ENCODE data around the gene EN2.

- PRO-cap, 3 experiments: no peak in any of the 3 experiments
- RRBS: no CpG with 5 or more reads among the region's 17 CpGs
These were observed 298 bp downstream of the HTR5A start for GRCh38 chr7:155070448-155070795.

DNA sequence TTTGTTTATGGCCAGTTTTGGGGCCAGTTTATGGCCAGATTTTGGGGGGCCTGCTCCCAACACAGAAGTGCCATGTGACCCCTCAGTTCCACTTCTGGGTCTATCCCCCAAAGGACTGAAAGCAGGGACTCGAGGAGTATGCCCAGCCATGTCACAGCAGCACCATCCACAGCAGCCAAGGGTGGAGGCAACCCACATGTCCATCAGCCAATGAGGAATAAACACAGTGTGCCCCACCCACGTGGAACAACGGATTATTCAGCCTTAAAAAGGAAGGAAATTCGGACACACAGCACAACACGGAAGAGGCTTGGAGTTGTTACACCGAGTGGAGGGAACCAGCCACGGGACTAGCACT, 53.6 kb upstream of the INSIG1 start:
- PRO-cap, 3 experiments: no peak in any of the 3 experiments
- RRBS: no CpG with 5 or more reads among the region's 7 CpGs

DNA sequence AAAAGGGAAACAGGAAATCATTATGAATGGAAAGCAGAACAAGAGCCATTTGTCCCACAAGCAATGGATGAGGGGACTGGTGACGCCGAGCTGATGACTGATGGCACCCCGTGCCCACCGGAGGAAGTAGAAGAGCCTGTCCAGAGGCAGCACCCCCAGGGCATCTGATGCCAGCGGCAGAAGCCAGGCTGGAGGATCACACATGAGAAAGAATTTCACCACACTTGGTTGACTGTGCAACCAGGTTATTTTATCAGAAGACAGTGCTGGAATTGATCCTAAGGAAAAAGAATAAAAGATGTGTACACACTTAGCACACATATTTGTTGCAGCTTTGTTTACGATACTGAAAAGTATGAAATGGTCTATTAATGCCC, 14.9 kb upstream of the INSIG1 start:
- PRO-cap, 3 experiments: no peak in any of the 3 experiments
- RRBS: no CpG with 5 or more reads among the region's 6 CpGs

DNA sequence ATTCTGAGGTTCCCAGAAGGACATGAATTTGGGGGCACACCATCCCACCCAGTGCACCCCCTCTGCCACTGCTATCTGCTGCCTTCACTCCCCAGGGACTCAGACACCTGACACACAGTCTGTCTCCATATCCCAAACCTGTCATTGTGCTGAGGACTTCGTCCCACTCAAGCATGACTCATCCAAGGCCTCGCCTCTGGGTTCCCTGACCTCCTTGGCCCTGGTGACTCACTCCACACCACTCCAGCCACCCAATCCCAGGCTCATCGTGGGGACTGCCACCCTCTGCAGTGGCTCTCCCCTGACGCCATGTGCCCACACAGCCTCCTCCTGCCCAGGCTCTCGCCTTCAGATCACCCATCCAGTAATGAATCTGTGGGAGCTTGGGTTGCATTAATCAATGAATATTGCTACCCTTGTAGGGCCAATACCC, 6.6 kb upstream of the INSIG1 start:
- PRO-cap, 3 experiments: no peak in any of the 3 experiments
- RRBS: no CpG with 5 or more reads among the region's 5 CpGs

GRCh38 chr7:155302482-155303039, 4.9 kb downstream of the INSIG1 start:
- PRO-cap, 3 experiments: no peak in any of the 3 experiments
- RRBS: no CpG with 5 or more reads among the region's 10 CpGs

GRCh38 chr7:155457237-155458379, at the start of gene EN2:
Gene EN2, plus strand, starts transcription at chr7:155458129.
- PRO-cap, 3 experiments: no peak in any of the 3 experiments
- RRBS: 3% methylated on average over 67 of the region's 171 CpGs

DNA sequence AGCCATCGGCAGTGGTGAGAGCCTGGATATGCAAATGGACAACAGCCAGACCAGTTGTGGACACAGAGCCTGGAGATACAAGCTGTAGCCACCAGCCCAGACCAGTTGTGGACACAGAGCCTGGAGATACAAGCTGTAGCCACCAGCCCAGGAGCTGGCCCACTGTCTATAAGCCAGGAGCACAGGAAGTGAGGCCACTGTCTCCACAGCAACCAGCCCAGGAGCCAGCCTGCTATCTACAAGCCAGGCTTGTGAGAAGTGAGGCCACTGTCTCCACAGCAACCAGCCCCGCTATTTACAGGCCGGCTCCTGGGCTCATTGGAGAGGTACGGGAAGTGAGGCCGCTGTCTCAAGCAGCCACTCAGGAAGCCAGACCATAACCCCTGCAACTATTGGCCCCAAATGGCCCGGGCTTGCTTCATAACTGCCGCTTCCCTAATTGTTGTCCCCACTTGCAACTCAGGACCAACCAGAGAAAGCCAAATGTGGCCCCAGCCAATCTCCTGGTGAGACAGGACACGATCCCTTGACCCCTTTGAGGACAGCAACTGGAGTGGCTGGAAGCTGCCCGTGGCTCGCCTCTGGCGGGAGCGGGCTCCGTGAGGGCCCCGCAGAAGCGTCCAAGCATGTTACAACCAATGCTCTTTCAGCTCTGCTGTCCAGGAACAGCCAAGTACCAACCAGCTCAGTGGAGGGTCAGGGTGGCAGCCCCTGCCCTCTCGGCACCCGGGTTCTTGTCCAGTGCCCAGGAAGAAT, 44.1 kb upstream of the CNPY1 start:
- PRO-cap, 3 experiments: no peak in any of the 3 experiments
- RRBS: 32% methylated on average over 3 of the region's 17 CpGs

DNA sequence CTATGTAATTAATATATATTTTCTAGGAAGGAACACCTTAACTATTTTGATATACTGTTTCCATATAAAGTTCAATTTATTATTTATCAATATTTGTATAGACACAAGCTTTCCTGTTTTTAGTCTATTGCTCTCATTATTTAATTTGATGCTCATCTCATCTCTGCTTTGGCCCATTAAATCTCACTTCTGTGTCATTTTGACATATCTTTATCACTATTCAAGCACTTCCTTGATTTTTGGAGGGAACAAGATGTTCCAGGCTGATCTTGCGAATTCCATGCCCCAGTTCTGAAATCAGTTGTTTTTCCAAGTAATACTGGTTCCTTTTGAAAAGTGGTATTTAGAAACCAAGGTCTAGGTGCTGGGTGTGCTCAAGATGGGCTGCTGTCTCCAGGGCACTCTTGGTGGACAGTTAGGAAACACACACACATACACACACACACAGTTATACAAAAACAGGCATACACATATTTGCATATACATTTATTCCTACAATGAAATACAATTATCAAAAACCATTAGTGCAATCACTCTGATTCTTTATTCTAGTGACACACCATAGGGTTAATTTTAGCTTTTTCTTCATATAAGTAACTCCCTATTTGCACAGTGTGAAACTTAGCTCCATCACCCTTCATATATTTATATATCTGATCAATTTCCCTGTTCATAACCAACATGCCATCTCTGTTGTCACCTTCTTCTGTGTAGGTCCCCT, 4.4 kb upstream of the RBM33 start:
- PRO-cap, 3 experiments: no peak in any of the 3 experiments
- RRBS: no CpG with 5 or more reads among the region's 1 CpG

- PRO-cap, 3 experiments: no peak in any of the 3 experiments
- RRBS: no CpG with 5 or more reads among the region's 19 CpGs
These were observed 72.7 kb downstream of the SHH start for GRCh38 chr7:155739419-155740179.

GRCh38 chr7:155803656-155804162, 8.6 kb downstream of the SHH start:
- PRO-cap, 3 experiments: no peak in any of the 3 experiments
- RRBS: 7% methylated on average over 15 of the region's 40 CpGs

- PRO-cap, 3 experiments: no peak in any of the 3 experiments
- RRBS: 6% methylated on average over 15 of the region's 41 CpGs
These were observed 8.0 kb downstream of the SHH start for GRCh38 chr7:155804163-155804809.

- PRO-cap, 3 experiments: no peak in any of the 3 experiments
- RRBS: 4% methylated on average over 5 of the region's 27 CpGs
These were observed 3.3 kb downstream of the SHH start for GRCh38 chr7:155808879-155809354.

- PRO-cap, 3 experiments: no peak in any of the 3 experiments
- RRBS: no CpG with 5 or more reads among the region's 15 CpGs
These were observed 77.9 kb upstream of the SHH start for GRCh38 chr7:155890030-155890665.

GRCh38 chr7:155959818-155960465, 147.7 kb upstream of the SHH start:
- PRO-cap, 3 experiments: no peak in any of the 3 experiments
- RRBS: no CpG with 5 or more reads among the region's 17 CpGs

DNA sequence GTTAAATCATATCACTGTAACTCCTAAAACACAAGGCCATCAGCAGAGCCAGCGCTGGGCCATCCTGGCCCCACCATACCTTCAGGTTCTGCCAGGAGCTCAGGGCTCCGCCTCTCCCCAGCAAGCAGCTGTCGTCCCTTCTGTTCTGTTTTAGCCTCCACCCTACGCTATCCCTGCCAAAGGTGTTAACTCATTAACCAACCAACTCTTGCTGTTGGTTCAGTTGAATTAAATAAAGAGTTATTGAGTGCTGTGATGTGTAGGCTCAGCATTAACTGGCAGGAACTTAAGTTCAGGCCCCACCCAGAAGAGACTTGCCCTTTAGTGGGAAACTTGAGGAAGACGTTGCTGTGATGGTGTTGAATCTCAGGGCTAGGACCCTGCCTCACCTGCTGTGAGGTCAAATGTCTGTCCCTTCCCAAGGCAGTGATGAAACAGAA, 73.3 kb upstream of the RNF32 start:
- PRO-cap, 3 experiments: no peak in any of the 3 experiments
- RRBS: no CpG with 5 or more reads among the region's 5 CpGs

GRCh38 chr7:156612850-156613507, 27.6 kb upstream of the RNF32 start:
- PRO-cap, 3 experiments: no peak in any of the 3 experiments
- RRBS: no CpG with 5 or more reads among the region's 11 CpGs

DNA sequence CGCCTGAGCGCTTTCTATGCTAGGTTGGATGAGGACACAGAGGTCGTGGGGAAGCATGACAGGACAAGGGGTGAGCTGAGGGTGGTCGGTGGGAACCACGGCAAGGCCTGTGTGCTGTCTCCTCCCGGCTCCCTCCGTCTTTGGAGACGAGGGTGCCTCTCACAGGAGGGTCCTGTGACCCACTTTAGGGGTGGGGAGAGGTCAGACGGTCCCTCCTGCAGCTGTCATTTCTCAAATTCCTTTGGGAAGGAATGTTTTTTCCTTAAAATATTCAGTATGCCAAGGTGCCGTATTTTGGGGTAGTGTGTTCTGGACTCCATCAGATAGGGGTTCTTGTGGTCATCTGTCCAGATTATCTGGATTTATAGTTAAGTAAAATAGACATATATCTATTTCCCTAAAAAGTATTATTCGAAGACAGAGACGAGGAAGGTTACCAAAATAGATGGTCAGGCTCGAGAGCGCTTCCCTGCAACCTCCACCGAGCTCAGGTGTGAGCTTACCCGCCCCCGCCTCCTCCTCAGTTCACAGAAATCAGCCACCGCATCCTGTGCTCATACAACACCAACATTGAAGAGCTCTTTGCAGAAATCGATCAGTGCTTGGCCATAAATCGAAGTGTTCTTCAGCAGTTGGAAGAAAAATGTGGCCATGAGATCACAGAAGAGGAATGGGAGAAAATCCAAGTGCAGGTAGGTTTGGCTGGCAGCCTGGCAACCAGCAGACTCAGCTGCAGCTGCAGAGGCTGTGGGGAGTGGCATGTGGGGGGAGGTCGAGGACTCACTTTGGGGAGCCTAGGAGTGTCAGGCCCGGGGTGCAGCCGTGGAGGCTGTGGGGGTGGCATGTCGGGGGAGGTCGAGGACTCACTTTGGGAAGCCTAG, 34.8 kb downstream of the RNF32 start:
- PRO-cap, 3 experiments: no peak in any of the 3 experiments
- RRBS: 78% methylated on average over 2 of the region's 25 CpGs

- PRO-cap, 3 experiments: no peak in any of the 3 experiments
- RRBS: no CpG with 5 or more reads among the region's 5 CpGs
These were observed 115.8 kb downstream of the RNF32 start for GRCh38 chr7:156756278-156756850.

GRCh38 chr7:157008862-157009711, 1.4 kb downstream of the MNX1 start:
- PRO-cap, 3 experiments: no peak in any of the 3 experiments
- RRBS: 9% methylated on average over 21 of the region's 56 CpGs

DNA sequence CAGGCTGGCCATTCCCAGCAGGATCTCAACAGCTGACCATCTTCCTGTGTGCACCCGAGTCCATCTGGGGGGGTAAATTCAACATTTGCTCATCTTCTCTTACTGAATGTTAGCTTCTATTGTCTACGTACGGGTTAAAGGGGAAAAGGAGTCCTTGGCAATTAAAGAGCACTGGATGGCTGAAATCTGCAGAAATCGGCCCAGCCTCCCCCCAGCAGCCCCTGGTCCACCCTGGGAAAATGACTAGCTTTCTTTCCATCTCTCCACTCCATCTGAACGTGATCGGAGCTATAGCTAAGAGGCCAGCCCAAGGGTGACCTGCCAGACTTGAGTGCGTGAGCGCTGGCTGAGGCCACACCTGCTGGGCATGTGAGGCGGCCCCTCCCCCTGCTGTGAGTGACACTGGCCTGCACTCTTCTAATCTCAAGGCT, 12.1 kb upstream of the MNX1 start:
- PRO-cap, 3 experiments: no peak in any of the 3 experiments
- RRBS: no CpG with 5 or more reads among the region's 9 CpGs

Measured in breast (tissue), 4 donors.